Epithelial cell of esophagus (primary cell): ENCODE data around the genes IFRD1, LSM8 and ANKRD7.

DNA sequence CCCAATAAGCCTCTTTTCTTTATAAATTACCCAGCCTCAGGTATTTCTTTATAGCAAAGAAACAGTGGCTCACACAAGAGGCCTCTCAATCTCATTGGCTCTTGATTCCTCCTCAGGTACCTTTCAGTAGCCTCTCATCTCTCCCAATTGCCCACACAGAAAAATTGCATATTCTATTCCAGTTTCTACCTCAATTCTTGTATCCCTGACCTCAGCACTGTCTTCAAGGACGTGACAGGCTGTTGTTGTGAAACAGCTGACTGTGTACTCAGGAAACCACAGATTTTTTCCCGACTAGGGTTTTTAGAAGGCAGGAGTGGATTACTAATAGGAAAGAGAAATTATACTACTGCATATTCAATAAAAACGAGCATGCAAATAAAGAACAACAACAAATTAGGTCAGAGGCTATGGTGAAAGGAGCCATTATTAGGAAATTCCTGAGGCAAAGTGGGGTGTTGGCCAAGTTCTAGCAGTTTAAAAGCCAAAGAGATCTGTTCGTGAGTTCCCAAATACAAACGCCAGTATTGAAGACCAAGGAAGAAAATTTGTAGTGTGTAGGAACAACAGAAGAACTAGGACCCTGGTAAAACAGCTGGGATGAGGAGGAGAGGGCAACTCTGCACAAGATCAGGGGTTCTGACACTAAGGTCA lies 93.4 kb downstream of the DOCK4 start:
- RRBS, result no CpG with 5 or more reads among the region's 5 CpGs

- RRBS, result no CpG with 5 or more reads among the region's 2 CpGs
Measured at GRCh38 chr7:112223767-112224210, 17.3 kb downstream of the ZNF277 start.

DNA sequence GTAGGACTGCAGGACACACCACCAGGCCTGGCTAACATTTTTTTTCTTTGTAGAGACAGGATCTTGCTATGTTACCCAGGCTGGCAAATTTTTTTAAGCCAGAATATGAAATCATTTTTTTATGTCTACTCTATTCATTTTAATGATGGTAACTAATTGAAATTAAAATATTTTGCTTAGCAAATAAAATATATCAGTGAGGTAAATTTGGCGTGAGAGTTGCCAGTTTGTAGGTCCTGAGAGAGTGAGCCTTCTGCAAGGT lies 51.4 kb downstream of the ZNF277 start:
- RRBS, result no CpG with 5 or more reads among the region's 1 CpG

GRCh38 chr7:112361962-112362507 lies 88.2 kb upstream of the IFRD1 start:
- RRBS, result no CpG with 5 or more reads among the region's 3 CpGs

- RRBS, result 3% methylated on average over 5 of the region's 78 CpGs
Measured at GRCh38 chr7:112449826-112450884, at the start of gene IFRD1. IFRD1 (plus strand) TSS chr7:112450460.

DNA sequence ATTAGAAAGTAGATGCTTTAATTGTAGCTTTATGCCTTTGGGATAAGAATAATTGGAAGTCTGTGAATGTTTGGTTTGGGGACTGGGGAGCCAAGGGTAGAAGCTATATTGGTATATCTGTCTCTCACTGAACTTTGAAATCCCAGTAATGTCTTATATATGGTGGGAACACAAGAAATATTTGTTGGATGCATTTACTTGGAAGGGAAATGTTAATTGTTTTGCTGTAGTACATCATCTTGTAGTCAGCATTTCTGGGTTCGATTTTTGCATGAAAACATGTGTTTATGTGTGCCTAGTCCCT lies 13.3 kb upstream of the LSMEM1 start:
- RRBS, result no CpG with 5 or more reads among the region's 1 CpG

- RRBS, result no CpG with 5 or more reads among the region's 3 CpGs
Measured at GRCh38 chr7:114048354-114048704, 129.5 kb upstream of the PPP1R3A start.

- RRBS, result 2% methylated on average over 19 of the region's 66 CpGs
Measured at GRCh38 chr7:114087026-114087799, 168.4 kb upstream of the PPP1R3A start.

DNA sequence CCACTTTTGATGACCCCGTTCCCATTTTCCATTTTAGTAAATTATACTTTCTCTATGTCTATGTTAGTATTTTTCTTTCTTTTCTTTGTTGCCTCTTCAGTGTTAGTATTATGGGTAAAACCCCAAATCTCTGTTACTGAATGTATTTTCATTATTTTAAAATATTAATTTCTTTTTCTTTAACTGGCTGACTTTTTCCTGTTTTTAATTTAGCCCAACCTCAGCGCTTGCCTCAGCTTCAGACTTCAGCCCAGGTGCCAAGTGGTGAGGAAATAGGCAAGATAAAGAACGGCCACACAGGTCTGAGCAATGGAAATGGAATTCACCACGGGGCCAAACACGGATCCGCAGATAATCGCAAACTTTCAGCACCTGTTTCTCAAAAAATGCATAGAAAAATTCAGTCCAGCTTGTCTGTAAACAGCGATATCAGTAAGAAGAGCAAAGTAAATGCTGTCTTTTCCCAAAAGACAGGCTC lies 57.4 kb downstream of the MDFIC start:
- RRBS, result no CpG with 5 or more reads among the region's 8 CpGs

DNA sequence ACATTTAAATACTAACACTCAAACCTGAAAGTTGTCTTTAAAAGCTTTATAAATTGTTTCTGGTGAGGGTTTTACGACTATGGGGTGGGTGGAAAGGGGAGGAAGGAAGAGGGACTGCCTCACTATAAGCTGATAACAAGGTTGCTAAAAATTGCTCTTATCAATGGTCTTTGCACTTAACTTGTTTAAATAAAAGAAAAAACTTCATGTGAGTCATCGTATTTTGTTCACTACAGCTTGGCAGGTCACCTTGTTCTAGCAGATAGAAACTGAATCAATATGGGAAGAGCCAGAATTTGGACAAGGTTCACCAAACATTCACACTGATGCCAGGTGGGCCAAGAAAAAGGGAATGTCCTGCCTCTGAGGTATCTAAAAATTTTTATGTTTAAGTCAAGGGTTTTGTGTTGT lies 129.3 kb downstream of the TES start:
- RRBS, result no CpG with 5 or more reads among the region's 2 CpGs

DNA sequence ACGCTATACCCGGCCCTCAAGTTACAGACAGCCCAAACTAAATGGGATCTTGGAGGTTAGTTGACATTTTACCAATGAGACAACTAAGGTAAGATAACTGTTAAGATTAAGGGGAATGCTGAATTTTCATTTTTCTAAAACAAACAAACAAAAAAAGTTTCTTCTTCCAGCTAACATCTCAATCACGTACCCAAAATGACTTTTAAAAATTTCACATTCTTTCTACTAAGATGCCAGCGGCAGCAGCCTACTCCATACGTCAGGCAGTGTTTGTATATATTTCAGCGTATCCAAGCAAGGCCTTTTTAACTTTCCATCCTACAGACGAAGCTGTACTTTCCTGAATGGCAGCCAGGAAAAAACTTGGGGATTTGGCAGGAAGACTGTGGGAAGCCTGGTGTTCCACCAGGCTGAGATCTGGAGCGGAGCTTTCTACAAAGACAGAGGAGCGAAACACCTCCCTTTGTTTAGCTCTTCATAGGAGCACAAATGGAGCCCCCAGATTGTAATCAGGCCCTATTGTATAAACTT lies 143.7 kb downstream of the TES start:
- RRBS, result no CpG with 5 or more reads among the region's 9 CpGs

DNA sequence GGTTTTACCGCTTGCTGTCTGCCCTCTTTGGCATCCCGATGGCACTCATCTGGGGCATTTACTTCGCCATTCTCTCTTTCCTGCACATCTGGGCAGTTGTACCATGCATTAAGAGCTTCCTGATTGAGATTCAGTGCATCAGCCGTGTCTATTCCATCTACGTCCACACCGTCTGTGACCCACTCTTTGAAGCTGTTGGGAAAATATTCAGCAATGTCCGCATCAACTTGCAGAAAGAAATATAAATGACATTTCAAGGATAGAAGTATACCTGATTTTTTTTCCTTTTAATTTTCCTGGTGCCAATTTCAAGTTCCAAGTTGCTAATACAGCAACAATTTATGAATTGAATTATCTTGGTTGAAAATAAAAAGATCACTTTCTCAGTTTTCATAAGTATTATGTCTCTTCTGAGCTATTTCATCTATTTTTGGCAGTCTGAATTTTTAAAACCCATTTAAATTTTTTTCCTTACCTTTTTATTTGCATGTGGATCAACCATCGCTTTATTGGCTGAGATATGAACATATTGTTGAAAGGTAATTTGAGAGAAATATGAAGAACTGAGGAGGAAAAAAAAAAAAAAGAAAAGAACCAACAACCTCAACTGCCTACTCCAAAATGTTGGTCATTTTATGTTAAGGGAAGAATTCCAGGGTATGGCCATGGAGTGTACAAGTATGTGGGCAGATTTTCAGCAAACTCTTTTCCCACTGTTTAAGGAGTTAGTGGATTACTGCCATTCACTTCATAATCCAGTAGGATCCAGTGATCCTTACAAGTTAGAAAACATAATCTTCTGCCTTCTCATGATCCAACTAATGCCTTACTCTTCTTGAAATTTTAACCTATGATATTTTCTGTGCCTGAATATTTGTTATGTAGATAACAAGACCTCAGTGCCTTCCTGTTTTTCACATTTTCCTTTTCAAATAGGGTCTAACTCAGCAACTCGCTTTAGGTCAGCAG lies 34.5 kb downstream of the CAV1 start:
- RRBS, result no CpG with 5 or more reads among the region's 9 CpGs

DNA sequence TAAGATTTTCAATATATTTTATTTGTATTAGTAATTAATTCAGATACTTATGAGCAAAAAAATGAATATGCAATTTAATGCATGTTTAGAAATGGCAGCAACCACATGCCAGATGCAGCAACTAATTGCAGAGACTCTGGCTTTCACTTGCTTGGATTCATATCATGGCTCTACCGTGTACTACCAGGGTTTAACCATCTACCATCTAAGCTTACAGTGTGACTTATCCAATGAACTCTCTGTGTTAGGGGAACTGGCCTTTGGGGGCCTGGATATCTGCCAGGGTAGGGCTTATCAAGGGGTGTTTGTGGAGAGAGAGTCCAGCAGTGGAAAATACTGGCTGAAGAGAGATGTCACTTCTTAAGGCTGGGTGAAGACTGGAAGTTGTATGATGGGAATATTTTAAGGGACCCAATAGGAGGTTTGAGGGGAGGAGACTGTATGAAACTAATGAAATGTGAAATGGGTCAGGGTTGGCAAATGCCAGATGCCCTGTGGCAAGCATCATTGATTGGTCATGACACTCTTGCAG lies 73.3 kb downstream of the ST7 start:
- RRBS, result no CpG with 5 or more reads among the region's 1 CpG

DNA sequence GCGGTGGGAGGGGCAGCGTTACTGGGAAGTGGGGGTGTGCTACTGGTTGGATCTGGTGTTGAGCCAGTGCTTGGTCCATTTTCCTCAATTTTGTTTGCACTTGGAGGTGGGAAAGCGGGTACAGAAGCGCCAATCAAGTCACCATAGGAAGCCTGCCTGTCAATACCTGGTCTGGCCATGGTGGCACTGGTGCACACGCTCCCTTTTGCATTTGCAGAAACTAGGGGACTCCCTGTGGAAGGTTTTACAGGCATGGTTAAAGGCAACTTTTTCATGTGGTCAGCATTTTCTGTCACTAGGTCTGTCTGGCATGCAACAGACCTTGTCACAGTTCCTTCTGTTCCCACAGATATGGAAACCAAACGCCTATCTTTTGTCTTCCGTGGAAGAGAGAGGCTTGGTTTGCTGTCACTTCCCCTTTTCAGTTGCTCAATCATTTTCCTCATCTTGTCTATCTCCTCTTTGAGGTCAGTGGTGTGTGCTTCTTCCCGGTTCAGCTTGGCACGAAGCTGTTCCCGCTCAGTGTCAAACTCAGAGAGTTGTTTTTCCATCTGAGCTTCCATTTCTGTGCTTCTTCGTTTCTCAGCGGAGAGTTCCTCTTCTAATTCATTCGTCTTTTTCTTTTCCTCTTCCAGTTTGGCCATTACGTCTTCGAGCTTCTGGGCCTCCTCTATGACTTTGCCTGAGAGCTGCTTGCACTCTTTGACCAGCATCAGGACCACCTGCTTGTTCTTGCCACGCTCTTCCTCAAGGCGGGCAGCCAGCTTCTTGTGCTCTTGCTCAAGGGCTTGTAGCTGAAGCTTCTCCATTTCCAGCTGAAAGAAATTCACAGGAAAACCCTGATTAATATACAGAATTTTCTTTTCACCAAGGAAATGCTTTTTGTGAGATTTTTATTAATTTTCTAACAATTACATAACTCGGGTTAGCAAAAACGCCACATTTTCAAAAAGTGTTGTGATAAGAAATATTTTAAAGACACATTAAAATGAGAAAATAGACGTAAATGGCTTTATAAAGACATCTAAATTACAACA lies 81.0 kb downstream of the CTTNBP2 start:
- RRBS, result no CpG with 5 or more reads among the region's 20 CpGs

DNA sequence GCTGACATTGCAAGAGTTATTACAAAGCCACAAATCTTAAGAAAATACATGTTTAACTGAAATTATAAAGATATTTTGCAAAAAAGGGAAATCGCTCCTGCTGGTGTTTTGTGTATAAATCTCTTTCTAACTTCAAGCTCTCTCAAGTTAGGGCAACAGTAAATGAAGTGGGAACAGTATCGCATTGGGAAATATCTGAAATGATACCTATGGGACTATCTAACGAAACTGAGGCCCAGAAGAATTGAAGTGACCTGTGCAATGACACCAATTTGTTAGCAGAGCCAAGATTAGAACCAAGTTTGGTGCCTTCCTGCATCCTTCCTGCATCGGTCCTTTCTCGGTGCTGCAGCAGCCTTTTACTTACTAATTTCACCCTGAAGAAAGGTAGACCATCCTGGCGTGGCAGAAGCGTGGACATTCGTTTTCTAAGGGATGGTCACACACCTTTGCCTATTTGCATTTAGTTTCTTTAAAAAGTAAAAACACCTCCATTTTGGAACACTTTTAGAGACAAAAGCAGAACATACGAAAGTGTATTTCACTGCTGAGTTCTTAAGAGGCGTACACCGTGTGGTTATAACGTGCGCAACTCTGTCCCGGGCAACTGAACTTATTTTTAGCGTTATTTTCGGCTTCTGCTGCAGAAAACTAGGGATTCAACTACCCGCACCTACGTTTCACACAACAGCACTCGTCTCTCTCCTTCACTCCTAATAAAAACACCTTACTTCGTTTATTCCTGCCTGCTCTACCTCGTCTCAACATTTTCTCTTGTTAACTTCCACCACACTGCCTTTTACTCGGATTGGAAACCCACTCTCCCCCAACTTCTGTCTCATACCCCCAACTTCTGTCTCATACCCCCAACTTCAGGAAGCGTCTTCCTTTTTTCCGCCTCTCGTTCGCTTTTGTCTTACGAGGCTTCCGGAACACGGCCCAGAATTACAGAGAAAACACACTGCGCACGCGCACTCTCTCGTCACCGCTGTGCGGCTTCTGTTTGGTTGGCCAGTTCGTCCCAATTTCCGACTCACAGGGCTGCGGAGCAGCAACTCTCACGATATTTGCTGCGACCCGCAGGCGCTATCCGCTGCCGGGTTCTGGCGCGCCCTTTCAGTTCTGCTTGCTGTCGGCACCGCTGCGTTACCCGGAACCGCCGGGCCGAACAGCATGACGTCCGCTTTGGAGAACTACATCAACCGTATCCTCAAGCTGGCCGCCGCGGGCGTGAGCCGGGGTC lies at the start of gene LSM8:
Gene LSM8 (plus strand): TSS at position 1,114 of the 1,243 bp plus-strand sequence.
- RRBS, result 4% methylated on average over 17 of the region's 61 CpGs

DNA sequence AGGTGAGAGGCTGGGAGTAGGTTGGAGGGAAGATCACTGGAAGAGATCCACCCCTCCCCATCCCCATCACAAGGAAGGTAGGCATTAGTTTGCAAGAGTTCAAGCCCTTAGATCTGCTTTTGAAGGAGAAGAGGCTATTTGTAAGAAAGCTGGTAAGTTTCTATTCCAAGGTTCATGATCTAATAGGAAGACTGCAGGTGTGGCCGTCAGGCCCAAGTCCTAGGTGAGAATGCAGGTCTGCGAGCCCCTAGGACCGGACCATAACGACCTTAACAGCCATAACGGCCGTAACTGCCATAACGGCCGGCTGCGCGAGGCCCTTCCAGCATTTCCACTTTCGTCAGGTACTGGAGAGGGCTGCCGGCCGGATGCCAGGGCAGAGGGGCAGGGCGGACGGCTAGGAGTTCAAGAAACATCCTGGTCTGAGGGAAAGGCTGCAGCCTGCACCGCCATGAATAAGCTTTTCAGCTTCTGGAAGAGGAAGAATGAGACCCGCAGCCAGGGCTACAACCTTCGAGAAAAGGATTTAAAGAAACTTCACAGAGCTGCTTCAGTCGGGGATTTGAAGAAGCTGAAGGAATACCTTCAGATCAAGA lies at the start of gene ANKRD7:
Gene ANKRD7 (plus strand): TSS at position 325 of the 596 bp plus-strand sequence.
- RRBS, result no CpG with 5 or more reads among the region's 19 CpGs

DNA sequence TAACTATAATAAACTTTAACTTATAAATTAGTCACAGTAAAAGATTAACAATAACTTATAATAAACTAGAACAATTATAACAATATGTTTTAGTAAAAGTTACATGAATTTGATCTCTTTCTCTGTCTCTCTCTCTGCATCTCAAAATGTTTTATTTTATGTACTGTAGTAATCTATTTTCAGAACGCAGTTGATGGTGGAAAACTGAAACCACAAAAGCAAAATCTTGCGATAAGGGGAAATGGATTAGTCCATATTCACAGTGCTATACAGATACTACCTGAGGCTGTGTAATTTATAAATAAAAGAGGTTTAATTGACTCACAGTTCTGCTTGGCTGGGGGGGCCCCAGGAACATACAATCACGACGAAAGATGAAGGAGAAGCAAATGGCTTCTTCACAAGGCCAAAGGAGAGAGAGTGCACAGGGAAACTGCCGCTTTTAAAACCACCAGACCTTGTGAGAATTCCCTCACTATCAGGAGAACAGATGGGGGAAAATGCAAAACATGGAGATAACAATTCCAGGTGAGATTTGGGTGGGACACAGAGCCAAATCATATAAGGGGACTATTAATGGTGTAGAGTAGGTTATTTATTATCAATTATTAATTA lies 378.0 kb upstream of the KCND2 start:
- RRBS, result no CpG with 5 or more reads among the region's 5 CpGs

DNA sequence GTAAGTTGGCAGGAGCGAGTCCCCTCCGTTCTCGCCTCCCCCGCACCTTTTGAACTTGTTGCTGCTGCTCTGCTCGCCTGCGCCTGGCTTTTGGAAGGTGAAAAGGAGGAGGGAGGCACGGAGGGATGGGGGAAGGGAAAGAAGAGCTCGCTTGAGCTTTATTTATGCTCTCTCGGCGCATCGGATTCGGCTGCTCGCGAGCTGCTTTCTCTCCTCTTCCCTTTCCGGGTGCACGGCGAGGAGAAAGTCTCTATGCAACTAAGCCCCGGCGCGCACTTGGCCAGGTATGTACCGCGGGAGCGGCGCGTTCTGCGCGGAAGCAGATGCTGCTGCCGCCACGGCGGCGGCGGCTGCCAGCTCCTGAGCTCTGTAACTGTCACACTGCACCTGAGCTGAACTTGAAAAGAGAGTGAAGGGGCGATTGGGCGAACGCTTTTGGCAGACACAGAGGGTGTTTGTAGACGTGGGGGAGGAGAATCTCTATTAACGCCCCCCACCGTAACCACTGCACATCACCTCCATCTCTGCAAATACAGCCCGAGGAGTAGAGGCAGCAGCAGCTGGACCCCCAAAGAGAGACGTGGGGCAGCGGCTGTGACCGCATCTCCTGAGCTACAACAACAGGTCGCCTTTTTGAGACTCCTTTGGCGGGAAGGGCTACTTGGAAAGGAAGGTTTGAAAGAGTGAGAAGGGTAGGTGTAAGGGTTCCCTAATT lies 663 bp downstream of the KCND2 start:
- RRBS, result no CpG with 5 or more reads among the region's 44 CpGs

DNA sequence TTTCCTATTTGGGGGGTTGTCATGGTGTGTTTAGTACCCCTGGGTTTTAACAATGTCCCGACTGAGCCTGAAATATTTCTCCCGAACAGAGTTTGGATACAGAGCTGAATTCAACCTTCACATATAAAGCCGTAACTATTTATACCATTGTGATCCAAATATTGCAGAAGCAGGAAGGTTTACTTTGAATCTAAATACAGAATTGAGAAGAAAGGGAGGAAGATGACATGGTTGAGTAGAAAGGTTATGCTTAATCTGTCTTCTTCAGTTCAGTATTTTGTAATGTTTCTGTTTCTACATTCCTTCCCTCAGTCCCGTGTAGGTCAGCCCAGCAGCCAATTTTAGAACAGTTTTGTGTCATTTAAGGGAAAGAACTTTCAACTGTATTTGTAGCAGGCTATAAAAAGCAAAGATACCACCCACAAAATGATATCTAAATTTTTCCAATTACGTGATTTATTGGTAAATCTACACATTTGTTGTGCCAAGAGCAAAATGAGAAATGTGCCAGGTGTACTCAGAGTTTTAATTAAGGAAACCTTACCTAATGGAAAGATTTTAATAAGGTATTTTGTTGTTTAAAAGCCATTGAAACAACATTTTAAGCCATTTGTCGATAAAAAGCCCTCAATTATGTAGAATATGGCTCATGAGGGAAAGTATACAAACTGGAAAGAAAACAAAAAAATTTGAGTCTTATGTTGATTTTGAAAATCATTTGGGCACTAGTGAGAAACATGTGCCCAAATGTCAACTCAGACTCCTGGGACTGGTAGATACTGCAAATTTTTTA lies 97.5 kb downstream of the CPED1 start:
- RRBS, result no CpG with 5 or more reads among the region's 6 CpGs